Measurements from ENCODE around the gene GTDC1.

DNA sequence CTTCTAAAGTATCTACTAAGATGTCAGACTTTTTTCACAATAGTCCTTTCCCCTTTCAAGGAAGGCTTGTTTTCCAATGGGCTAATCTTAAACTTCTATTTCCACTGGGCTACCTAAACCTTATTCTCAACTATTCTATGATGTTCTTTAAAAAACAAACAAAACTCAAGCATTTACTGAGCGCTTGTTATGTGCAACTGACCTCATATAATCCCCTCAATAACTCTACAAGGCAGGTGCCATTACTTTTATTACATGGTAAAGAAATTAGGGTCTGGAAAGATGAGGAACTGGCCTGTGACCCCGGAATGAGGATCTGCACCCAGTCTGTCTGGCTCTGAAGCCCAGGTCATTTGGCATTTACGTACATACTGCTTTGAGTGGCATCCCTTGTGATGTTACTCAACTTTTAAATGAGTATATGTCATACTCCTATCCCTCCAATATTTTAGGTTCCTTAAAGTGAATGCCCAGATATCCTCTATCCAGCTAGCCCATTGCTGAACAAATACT, 3.1 kb upstream of the CXCR4 start:
- PRO-cap = no peak
- RAMPAGE, long total RNA, 4 experiments = no peak in any of the 4 experiments

DNA sequence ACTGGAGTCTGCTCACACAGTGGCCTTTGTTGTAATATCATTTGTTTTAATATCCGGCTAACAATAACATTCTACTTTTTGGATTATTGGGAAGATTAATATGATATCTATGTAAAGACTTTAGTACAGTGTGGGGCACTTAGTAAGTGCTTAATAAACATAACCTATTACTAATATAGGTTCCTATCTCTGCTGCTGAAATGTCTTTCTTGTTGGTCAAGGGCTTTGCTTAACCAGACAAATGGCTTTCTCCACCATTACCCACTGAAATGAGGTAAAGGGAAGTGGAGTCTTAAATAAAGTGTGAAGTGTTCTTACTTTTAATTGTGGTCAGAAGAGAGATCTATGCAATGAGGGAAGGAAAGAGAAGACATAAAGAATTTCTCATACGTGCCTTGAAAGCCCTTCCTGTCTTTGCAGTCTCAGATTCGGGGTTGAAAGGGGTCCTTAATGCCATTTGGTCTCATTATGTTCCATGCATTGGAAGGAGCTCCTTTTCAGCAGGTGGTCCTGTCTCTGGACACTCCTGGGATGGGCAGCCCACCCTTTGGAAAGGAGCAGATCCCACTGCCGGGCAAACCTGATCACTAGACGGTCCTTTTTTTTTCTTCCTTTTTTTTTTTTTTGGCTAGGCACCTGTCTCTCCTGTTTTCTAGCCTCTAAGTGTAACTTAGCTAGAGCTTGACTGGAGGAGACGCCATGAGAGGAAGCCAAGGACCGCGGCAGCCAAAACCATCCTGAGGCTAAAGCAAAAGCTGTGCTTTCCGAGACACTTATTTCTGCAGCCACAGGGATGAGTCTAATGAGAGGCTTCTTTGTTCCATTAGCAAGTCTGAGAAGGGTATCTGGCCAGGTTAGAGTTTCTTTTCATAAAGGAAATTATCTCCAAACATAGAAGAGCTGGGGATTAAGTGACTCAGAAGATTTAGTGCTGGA, 7.0 kb upstream of the CXCR4 start:
- PRO-cap = no peak
- RAMPAGE, long total RNA, 4 experiments = no peak in any of the 4 experiments

DNA sequence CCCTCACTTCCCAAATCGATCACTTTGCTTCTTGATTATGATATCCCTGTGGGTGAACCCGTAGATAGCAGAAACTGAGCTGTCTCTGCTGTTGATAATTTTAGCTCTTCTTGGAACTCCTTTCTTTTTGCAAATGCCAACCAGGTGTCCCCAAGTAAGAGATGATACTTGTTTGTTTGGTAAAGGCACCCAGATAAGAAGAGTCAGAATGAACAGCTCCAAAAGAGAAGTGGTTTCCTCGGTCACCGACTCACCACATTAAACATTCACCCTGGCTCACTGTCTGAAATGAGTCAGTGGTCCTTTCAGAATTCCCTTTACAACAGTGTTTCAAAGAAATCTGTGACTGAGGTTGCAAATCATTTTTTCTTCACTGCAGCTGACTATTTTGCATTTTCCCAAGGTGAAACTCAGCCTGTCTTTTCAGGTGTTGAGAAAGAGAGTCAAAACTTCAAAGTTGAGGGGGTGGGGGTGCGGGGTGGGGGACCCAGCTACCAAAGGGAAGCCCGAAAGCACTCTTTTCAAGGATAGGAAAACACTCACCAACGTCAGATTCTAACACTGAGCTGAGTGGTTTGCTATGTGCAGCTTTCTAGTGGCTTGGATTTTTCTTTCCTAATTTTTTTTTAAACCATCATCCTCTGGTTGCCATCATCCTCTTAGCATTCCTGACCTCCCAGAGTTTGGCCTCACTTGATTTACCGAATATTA, 16.3 kb upstream of the CXCR4 start:
- PRO-cap = no peak
- RAMPAGE, long total RNA, 4 experiments = no peak in any of the 4 experiments

DNA sequence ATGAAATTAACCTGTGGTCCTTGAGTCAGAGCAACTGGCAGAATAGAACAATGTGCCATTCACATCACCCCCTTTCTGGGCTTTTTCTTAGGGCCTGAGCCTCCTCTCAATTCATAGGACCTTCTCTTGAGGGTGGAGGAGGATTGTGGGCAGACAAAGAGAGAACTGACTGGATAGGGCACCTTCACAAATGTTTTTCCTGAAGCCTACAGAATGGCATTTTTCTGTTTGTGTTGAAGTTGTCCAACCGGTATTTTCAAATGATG, 96.7 kb upstream of the CXCR4 start:
- PRO-cap = no peak
- RAMPAGE, long total RNA, 4 experiments = no peak in any of the 4 experiments

DNA sequence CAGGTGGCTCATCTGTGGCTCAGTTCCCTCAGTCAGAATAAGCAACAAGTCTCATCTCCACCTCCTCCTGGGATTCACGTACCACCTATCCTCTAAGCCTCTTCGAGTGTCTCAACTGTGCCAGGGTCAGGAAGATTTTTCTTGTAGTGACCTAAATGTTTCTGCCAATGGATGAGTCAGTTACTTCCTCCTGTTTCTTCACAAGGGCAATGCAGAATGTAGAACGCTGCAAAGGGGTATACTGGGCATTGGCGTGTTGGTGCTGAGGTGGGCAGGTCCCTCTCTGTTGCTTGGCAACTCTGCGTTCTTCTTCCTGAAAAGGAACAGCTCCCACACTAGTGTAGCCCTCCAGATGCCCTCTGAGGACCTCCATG, 213.3 kb upstream of the CXCR4 start:
- PRO-cap = no peak
- RAMPAGE, long total RNA, 4 experiments = no peak in any of the 4 experiments

GRCh38 chr2:136389674-136390466, 271.9 kb upstream of the CXCR4 start:
- PRO-cap = no peak
- RAMPAGE, long total RNA, 4 experiments = no peak in any of the 4 experiments

- PRO-cap = no peak
- RAMPAGE, long total RNA, 4 experiments = no peak in any of the 4 experiments
Measured at GRCh38 chr2:137921095-137921519, 43.2 kb upstream of the HNMT start.

GRCh38 chr2:138502800-138503076, 1.2 kb downstream of the SPOPL start:
- PRO-cap = no peak
- RAMPAGE, long total RNA, 4 experiments = no peak in any of the 4 experiments

DNA sequence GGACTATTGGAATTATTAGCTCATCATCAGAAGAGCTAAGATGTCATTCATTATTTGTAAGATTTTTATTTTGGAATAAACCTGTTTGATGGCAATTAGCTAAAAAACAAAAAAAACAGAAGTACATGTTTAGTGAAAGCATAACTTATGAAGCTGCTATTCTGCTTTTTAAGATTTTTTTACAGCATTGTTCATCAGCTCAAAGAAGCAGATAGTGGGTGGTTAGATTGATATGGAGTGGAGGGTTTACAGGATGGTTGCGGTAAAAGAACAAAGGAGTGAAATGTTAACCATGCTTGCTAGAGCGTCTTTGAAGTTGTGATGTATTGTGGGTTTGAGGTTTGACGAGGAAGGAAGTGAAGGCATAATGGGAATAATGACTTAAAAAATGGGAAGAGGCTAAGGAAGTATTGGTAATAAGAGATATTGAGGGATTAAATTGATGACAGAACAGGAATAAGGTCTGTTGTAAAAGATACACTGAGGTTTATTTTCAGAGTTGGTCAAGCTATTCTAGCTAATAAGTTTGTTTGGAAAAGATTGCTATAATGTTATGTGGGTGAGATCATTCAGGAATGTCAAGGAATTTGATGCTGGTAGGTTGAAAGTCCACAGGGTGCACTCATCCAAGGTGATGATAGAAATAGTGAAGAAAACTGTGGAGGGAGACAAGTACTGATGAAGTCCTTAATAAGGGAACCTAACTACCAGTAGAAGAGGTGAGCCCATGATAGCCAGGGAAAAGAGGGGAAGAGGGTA, 14.6 kb downstream of the SPOPL start:
- PRO-cap = no peak
- RAMPAGE, long total RNA, 4 experiments = start-site peak on the plus strand in 2 of 4 experiments, centred at positions 385 to 498 of the sequence, 9 to 64 reads per replicate

DNA sequence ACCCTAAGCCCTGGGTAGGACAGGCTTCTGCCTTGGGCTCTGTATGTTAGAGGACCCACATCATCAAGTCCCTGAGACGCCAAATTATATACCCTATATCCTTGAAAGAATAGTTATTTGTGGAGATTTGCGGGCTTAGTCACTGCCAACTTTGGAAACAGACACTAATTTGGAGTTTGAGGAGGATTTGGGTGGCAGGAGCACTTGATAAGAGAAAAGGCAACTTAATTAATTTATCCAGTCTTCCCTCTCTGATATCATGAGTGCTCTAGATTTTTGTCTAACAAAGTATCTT, 97.4 kb downstream of the SPOPL start:
- PRO-cap = no peak
- RAMPAGE, long total RNA, 4 experiments = no peak in any of the 4 experiments

DNA sequence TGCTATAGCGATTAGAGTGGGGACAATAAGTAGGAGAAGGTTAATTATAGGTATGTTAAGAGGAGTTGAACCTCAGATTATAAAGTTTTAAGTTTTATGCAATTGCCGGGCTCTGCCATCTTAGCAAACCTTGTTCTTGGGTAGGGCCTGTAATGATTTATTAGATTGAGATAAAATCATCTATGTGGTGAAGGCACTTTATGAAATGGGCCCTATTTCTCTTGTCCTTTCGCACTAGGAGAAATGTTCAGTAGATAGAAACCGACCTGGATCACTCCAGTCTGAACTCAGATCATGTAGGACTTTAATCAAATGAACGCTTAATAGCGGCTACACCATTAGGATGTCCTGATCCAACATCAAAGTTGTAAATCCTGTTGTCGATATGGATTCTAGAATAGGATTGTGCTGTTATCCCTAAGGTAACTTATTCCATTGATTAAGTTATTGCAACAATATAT, 1441.3 kb upstream of the NXPH2 start:
- PRO-cap = no peak
- RAMPAGE, long total RNA, 4 experiments = no peak in any of the 4 experiments

- PRO-cap = no peak
- RAMPAGE, long total RNA, 4 experiments = no peak in any of the 4 experiments
Measured at GRCh38 chr2:140661304-140661716, 1469.5 kb downstream of the LRP1B start.

- PRO-cap = no peak
- RAMPAGE, long total RNA, 4 experiments = no peak in any of the 4 experiments
Measured at GRCh38 chr2:143521413-143521851, 392.2 kb downstream of the ARHGAP15 start.

DNA sequence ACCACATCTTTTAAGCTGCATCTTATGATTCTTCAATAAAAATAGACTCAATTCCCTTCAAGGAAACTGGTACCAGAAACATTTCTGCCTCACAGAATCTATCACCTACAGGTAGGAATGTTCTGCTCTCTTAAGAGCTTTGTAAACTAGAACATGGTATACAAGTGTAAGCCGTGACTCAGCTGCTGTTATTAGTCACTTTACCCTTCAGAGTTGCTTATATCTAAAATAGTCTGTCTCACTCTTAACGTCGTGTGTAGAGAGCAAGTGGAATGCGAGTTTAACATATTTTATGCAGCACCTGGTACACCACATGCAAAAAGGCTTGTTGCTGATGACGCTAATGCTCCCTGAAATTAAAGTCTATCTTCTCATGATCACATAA, 232.6 kb downstream of the GTDC1 start:
- PRO-cap = no peak
- RAMPAGE, long total RNA, 4 experiments = start-site peak on the minus strand in 1 of 4 experiments, centred at position 125 of the sequence, 5 reads per replicate

GRCh38 chr2:144331653-144332847, at the start of gene GTDC1:
Gene GTDC1 (minus strand): TSS chr2:144332512.
- PRO-cap = bidirectional peak, plus-strand start at chr2:144332191, minus-strand start at chr2:144332133; bidirectional peak, plus-strand start at chr2:144332683, minus-strand start at chr2:144332432
- RAMPAGE, long total RNA, 4 experiments = start-site peak on the minus strand in 2 of 4 experiments, at chr2:144332457-144332534 at its widest, 37 to 52 reads per replicate

DNA sequence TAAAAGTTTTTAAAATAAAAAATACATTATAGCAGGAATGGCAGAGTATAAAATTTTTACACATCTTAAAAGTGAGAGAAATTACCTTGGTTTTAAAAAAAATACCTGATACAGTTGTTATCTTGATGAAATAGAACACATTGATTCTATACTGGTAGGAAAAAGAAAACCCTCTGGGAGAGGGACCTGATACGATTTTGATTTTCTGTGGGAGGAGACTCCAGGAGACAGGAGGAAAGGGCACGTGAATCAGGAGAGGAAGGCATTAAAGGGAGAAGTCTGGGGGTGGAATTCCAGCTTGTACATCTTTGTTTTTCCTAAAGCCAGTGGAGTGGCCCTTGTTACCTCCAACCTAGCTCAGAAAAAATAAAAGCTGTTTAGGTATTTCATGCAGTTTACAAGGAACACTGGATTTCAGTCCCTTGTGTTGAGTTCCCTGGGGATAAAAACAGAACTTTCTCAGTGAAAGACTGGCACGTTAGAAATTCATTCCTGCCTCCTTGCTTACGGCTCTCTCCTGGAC, 17.2 kb upstream of the GTDC1 start:
- PRO-cap = no peak
- RAMPAGE, long total RNA, 4 experiments = no peak in any of the 4 experiments

GRCh38 chr2:144388428-144389095, 56.2 kb upstream of the GTDC1 start:
- PRO-cap = no peak
- RAMPAGE, long total RNA, 4 experiments = no peak in any of the 4 experiments

DNA sequence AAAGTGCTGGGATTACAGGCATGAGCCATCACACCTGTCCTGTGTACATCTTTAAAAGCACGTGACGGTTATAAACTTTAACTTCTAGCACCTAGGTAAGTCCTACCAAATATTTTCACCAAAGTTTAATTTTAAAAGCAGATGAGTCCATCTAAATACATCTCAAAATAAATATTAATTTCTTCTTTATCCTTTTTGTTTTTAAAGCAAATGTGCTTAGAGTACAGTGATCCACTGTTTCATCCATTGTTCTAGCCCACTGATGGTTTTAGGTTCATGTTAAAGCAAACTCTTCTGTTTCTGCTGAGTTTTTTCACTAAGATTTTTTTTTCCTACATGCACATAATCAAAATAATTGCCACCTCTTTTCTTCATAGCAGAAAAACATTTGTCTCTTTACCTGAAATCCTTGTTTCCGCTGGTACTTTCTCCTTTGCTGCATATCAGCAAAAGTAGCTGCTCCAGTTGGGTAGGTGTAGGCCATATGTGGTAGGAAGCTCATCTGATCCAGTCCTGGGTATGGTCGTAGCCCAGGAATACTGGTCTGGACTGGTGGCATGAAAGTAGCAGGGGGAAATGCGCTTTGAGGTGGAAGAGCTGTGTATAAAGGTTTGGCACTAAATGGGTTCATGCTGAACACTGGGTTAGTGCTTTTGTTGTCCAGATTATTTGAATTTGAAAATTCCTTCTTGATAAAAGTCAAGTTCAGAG, 65.7 kb upstream of the GTDC1 start:
- PRO-cap = no peak
- RAMPAGE, long total RNA, 4 experiments = no peak in any of the 4 experiments

DNA sequence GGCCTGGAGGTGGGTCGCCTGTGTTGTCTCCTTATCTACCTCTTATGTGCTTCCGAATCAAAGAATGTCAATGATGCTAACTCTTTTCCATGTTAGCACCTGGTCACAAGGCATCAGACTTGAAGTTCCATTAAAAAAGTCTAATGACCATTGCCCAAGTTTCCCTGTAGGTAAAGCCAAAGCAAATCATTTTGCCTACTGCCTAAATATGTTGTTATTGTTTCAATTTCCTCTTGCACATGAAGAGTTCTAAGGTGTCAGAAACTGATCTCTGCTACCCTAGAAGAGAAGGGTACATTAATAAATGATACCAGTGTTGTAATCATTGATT, 45.7 kb downstream of the ZEB2 start:
- PRO-cap = no peak
- RAMPAGE, long total RNA, 4 experiments = no peak in any of the 4 experiments

DNA sequence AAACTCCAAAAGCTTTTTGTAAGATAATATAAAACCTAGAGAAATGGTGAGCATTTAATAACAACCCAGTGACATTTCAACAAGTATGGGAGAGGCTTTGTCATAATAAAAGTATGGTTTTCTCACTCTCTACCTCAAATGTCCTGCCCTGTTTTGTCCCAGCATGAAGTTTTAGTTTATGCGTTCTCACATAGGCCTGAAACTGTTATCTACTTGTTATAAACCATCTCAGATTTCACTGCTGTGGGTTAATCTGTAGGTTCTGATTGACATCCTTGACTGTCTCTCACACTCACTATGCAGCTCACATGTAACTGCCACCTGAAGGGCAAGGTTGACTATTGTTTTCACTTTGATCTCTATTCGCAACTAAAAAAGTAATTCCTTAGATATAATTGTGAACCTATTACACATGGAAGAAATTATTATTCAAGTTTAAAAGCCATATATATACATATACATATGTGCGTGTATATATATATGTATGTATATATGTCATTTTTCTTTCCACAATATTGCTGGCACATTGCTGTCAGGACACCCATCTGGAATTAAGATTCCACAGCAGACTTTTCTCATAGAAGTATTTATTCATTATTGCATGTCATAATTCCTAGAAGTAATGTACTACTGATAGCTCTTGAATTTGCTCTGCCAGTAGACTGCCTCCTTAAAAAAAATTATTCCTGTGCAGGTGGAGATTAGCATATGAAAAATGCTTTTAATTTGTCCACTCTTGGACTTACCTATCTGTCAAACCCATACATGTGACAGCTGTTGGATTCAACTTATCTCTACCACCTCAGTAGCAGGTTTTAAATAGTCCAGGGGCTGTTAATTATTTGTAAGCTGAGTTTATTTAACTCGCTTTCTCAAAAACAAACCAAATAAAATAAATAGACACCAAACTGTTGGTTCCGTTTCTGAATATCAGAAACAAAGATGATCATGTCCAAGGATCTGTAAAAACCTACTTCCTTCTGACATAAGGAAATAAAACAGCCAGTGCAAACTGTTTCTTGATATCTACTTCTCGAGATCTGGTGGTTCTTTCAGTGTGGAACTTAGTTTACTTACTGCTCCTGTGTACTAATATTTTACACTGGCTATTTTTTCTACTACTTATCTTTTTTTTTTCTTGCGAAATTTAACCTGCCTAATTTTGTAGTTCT, 44.5 kb downstream of the ZEB2 start:
- PRO-cap = no peak
- RAMPAGE, long total RNA, 4 experiments = no peak in any of the 4 experiments